Kidney epithelial cell (primary cell): ENCODE measurements around a stretch of chr3.

- RAMPAGE, long total RNA = no peak
- RRBS = no CpG with 5 or more reads among the region's 10 CpGs
These were observed 961.0 kb upstream of the CFAP20DC start for GRCh38 chr3:60010664-60011394.

GRCh38 chr3:60257381-60257817, 993.9 kb downstream of the FHIT start:
- RAMPAGE, long total RNA = no peak
- RRBS = no CpG with 5 or more reads among the region's 1 CpG

DNA sequence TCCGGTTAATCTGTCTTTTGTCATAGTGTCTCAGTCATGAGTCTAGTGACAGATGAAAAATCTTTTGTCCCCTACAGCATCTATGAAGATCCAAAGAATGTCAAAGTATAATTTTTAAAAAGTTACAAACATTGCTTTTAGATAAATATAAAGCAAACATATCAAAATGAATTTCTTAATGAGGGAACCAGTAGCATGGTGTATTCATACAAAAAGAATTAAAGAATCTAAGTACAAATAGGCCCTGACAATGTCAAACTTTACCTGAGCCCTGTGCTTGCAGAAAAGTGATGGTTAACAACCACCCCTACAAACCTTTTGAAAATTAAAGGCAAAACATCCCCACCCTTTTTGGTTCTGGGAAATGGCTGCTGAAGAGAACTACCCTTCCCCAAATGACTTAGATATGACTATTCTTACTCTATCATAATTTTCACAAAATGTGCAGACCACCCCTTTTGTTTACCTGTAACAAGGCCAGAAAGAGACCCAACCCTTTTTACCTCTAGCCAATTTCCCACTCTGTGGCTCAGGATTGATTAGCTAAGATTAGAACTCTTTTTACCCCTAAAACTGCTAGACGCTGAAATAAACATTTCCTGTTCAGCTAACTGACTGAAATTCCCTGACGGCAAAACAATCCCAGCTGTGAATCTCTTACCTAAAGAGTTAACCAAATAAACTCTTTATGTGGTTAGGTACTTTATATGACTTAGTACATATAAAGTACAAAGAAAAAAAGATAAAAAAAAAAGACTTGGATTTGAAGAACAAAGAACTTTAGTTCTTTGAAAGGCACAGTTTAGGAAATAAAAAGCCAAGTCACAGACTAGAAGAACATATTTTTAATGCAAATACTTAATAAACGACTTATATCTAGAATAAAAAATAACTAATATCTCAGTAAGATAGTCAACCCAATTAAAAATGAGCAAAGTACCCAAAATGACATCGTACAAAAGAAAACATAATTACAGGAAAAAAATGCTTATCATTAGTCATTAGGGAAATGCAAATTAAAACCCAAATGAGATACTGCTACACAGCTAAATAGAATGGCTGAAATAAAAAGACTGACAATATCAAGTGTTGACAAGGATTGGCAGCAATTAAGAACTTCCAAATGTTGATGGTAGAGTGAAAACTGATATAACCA, 988.8 kb downstream of the FHIT start:
- RAMPAGE, long total RNA = no peak
- RRBS = no CpG with 5 or more reads among the region's 5 CpGs

- RAMPAGE, long total RNA = no peak
- RRBS = no CpG with 5 or more reads among the region's 1 CpG
These were observed 107.0 kb upstream of the FHIT start for GRCh38 chr3:61358350-61358649.

- RAMPAGE, long total RNA = no peak
- RRBS = no CpG with 5 or more reads among the region's 4 CpGs
These were observed 29.9 kb downstream of the PTPRG start for GRCh38 chr3:61590977-61591992.

GRCh38 chr3:61748866-61749590, 187.7 kb downstream of the PTPRG start:
- RAMPAGE, long total RNA = no peak
- RRBS = no CpG with 5 or more reads among the region's 14 CpGs

DNA sequence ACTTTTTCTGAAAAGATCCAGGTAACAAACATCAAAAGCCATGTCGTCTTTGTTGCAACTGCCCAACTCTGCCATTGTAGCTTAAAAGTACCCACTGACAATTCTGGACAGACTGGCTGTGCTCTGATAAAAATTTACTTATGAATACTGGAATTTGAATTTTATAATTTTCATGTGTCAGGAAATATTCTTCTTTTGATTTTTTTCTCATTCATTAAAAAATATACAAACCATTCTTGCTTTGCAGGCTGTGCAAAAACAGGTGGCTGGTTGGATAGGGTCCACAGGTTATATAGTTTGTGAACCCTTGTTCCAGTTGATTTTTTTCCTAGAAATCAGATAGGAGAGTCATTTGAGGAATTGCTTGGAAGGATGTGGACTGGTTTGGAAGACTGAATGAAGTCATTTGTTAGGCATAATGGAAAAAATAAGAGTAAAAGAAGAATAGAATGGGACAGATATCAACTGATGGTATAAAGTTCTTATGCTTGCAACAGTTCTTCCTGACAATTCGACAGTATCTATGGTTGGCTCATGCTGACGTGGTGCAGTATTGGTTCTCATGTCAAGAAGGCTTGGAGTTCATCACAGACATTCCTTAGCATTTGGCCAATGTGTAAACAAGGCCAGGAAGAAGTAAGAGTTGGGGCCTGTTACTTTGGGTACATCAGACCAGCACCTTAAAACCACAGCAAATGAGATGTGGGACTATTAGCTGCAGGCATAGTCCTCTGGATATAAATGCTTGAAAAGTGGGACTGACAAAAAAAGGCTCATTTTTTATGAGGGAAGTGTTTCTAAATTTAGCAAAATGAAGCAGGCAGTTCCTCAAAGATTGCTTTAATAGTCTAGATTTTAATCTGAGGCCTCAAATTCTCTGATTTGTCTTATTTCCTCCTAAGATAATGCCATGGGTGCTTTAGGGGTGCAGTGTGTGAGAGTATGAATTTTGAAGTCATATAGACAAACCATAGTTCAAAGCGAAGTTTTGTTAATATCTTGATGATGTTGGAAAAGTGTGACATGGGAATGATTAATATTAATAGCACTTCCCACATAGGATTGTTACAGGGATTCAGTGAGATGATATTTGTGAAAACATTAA, 189.6 kb downstream of the PTPRG start:
- RAMPAGE, long total RNA = no peak
- RRBS = no CpG with 5 or more reads among the region's 4 CpGs

GRCh38 chr3:61783467-61784141, 222.2 kb downstream of the PTPRG start:
- RAMPAGE, long total RNA = no peak
- RRBS = no CpG with 5 or more reads among the region's 4 CpGs

DNA sequence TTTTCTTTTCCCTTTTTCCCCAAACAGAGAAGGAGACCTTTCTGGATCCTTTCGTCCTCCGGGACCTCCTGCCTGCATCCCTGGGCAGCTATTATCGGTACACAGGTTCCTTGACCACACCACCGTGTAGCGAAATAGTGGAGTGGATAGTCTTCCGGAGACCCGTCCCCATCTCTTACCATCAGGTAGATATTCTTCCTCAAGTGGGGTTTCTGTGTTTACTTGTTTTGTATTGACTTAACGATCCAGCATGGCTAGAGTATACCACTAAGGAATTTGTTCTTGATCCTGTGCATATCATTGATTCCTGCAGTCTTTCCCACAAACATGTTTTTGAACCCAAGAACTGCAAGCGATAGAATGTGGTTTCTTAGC, 161.8 kb upstream of the C3orf14 start:
- RAMPAGE, long total RNA = no peak
- RRBS = 99% methylated on average over 4 of the region's 9 CpGs

DNA sequence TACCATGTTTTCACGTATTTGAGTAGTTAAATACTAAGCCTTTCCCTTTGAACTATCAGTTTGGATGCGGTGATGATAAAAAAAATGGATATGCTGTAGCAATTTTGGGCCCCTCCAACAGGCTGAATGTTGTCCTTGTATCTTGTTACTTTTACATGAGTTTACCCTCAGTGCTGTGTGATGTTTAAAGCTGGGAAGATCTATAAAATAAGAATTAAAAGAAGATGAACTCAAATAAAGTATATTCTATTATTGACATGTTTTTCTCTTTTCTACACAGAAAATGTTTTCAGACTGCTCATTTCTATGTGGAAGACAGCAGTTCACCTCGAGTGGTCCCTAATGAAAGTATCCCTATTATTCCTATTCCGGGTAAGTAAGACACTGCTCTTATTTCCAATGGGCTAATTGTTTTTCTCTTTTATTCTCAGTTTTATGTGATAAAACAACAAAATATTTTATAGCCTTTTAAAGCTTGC, 75.3 kb upstream of the C3orf14 start:
- RAMPAGE, long total RNA = no peak
- RRBS = no CpG with 5 or more reads among the region's 4 CpGs

DNA sequence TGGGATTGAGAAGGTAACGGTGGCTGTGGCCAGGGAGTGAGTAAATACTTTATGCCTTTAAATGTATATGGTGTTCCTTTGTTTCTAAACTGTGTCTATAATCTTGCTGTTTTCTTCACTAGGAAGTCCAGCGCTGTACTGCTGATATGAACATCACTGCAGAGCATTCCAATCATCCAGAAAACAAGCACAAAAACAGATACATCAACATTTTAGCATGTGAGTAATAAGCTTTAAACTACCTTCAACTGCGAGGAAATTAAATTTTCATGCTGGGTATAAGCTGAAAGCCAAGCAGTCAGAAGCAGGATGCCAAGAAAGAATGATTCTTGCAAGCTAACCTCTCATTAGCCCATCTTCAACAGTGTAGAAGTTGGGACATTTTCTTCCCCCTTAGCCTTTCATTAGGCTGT, 56.1 kb upstream of the C3orf14 start:
- RAMPAGE, long total RNA = no peak
- RRBS = no CpG with 5 or more reads among the region's 3 CpGs

GRCh38 chr3:62370368-62370883, 2.9 kb downstream of the FEZF2 start:
- RAMPAGE, long total RNA = no peak
- RRBS = 2% methylated on average over 8 of the region's 35 CpGs

DNA sequence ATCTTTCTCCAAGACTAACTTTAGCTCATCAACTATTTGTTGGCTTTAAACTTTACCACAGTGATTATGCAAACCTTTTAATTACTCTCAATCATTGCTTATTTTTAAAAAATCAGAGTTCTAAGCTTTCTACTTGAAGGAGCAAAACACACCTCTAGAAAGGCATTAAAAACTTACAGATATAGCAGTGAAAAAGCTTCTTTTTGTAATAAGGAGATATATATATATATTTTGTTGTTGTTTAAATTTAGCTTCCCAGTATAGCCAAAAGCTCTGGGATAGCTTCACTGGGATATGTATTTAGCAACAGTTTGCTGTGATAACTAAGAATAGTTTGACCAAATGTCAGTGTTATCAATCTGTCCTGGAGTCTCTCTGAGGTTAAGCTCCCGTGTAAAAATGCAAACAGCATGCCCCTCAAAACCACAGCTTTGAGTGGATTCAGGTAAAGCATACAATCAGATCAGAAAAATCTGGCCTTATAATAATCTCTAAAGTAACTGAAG, 3.0 kb downstream of the CADPS start:
- RAMPAGE, long total RNA = no peak
- RRBS = no CpG with 5 or more reads among the region's 1 CpG

DNA sequence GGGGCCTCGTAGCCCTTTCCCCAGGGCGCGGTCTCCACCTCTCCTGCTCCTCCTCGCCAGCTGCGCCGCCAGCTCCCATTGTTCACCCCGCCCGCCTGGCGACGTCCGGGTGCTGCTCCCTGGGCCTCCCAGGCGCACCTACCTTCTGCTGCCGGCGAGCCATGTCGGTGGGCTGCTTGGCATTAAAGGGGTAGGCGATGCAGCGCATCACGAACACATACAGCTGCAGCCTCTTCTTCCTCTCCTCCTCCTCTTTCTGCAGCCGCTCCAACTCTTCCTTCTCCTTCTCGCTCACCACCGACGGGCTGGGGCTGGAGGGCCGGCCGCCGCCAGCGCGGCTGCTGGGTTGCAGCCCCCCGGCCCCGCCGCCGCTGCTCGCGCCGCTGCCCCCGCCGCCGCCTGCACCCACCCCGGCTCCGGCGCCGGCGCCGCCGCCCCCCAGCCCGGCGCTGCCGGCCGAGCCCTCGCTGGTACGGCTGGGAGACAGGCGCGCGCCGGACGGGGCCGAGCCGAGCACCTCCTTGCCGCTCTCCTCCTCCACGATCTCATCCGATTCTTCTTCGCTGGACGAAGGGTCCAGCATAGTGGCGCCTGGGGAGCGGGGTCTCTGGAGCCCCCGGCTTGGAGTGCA, 654 bp downstream of the CADPS start:
- RAMPAGE, long total RNA = no peak
- RRBS = 2% methylated on average over 24 of the region's 65 CpGs

DNA sequence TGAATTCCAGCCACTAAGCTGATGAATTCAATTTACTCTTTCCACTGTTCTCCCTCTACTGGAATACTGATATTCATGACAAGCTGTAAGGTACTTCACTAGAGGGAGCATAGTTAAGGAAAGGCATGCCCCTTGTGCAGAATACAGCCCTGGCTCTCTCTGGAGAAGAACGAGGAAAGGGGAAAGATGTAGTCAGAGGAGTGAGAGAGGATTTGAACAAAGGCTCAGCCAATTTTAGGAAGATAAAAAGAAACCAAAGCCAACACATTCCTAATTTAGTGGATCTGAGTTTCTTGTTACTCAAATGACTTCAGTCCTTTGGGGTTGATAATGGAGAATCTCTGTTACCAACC, 44.5 kb downstream of the ATXN7 start:
- RAMPAGE, long total RNA = no peak
- RRBS = no CpG with 5 or more reads among the region's 1 CpG

DNA sequence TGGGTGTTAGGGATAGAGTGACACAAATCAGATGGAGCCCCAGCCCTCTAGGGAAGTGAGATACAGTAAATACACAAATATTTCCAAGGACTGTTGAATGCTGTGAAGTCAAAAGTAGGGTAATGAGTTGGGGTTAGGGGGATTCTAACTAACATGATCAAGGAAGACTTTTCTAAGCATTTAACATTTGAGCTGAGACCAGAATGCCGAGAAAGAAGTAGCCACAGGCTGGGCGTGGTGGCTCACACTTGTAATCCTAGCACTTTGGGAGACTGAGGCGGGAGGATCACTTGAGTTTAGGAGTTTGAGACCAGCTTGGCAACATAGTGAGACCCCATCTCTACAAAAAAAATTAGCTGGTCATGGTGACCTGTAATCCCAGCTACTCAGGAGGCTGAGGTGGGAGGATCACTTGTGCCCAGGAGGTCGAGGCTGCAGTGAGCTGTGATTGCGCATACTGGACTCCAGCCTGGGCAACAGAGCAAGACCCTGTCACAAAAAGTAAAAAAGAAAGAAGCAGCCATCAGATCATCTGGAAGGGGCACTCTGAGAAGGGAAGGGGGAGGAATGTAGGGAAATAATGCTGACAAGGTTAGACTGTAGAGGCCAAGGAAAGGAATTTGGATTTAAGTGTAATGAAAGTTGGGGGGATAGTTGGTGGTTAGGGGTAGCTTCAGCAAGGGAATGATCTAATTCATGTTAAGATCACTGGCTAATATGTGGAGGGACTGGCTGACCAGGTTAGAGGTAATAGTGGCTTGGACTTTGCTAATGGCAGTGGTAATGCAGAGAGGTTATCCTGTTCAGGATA, 59.8 kb downstream of the ATXN7 start:
- RAMPAGE, long total RNA = no peak
- RRBS = no CpG with 5 or more reads among the region's 5 CpGs

DNA sequence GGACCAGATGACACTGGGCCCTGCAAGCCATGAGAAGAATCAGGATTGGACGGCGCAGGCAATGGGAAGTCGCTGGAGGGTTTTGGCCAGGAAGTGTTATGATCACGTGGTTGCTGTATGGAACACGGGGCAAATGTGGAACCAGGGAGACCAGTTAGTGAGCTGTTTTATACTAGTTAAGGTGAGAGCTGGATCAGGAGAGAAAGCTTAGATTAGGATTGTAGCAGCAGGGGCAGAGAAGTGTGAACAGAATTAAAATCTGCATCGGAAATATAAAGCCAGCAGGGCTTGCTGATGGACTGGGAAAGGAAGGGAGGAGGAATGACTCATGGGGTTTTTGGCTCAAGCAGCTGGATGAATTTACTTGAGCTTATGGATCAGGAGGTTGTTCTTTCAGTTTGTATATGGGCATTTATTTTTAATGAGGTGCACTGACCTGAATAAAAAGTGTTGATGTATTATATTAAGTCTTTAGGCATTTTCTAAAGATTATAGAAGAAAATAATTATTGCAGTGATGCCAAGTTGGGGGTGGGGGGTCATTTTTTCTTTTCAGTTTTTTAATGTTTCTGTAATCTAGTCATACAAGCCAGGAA, 62.9 kb downstream of the PSMD6 start:
- RAMPAGE, long total RNA = no peak
- RRBS = no CpG with 5 or more reads among the region's 6 CpGs

- RAMPAGE, long total RNA = no peak
- RRBS = no CpG with 5 or more reads among the region's 22 CpGs
These were observed 7.4 kb upstream of the PSMD6 start for GRCh38 chr3:64030539-64031153.

- RAMPAGE, long total RNA = no peak
- RRBS = no CpG with 5 or more reads among the region's 5 CpGs
These were observed 51.0 kb downstream of the PRICKLE2 start for GRCh38 chr3:64174266-64174658.

- RAMPAGE, long total RNA = no peak
- RRBS = no CpG with 5 or more reads among the region's 20 CpGs
These were observed 10.9 kb downstream of the PRICKLE2 start for GRCh38 chr3:64213902-64215133.